PC-3 (cell line): ENCODE measurements around a stretch of chr2.

DNA sequence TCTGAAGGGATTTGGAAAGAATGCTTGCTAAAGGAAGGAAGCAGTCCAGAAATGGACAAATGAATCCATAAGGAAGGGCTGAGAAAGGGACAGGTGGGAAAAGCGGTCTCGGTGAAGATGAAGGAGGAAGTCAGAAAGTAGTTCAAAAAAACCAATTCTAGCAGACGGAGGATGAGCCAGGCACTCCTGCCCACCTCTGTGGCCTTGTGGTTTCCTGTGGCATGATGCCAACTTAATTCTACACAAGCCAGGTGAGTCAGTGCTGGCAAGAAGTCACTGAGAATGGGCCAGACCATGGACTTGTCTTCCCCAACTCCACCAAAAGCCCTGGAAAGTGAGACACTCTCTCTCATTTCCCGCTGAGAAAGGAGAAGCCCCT, 15.5 kb upstream of the XDH start:
- RAMPAGE, long total RNA: no peak

DNA sequence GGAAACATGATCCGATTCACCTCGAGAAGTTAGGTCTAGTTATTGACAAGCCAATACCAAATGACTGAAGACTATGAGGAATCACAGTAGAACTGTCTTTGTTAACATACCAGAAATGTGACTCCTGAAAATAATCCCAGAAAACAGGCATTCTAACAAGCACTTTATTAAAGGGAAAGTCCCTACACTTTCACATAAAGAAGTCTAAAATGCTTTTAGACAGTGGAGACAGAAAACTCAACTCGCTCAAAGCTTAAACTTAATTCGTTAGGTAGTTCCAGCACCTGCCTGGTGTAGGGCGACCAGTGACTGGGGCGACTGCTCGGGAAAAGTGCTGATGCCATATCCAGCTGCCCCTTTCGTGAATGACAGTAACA, 1.9 kb downstream of the MEMO1 start:
- RAMPAGE, long total RNA: no peak

DNA sequence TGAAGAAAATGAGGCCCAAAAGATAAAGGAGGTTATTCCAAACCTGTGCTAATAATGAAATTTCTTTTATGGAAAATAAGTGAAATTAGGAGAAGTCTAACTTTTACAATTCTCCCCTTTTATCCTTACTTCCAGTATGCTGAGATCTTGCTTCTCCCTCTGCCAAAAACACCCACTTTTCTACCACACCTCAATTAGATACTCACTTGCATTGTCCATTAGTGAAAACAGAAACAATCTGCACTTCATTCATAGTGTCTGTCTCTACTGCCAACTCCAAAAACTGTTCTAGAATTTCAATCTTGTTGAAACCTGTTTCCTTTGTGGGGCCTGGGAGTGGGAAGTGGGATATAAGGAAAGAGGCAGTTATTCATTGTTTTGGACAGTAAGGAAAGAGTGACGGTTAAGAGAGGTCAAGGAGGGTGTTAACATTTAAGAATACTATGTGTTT, 2.2 kb downstream of the SPAST start:
- RAMPAGE, long total RNA: no peak

DNA sequence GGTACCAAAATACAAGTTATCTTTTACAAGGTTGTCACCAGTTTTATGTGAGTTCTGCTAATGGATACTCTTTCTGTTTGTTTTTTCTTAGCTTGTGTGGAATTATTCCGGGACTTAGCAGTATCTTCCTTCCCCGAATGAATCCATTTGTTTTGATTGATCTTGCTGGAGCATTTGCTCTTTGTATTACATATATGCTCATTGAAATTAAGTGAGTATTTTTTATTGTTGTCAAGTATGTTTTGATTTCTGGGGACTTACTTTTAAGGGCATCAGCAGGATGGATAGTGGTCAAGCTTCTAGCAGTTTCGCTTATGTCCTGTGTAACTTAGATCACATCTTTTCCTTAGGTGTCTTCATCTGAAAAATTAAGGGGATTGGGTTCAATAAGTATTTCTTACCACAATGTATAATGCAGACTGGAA, 32.0 kb downstream of the SLC30A6 start:
- RAMPAGE, long total RNA: no peak

GRCh38 chr2:32391827-32392329, 35.1 kb downstream of the BIRC6 start:
- RAMPAGE, long total RNA: no peak

- RAMPAGE, long total RNA: no peak
These were observed 40.4 kb downstream of the BIRC6 start for GRCh38 chr2:32397333-32397549.

GRCh38 chr2:32926736-32927366, 19.9 kb upstream of the LTBP1 start:
- RAMPAGE, long total RNA: no peak

DNA sequence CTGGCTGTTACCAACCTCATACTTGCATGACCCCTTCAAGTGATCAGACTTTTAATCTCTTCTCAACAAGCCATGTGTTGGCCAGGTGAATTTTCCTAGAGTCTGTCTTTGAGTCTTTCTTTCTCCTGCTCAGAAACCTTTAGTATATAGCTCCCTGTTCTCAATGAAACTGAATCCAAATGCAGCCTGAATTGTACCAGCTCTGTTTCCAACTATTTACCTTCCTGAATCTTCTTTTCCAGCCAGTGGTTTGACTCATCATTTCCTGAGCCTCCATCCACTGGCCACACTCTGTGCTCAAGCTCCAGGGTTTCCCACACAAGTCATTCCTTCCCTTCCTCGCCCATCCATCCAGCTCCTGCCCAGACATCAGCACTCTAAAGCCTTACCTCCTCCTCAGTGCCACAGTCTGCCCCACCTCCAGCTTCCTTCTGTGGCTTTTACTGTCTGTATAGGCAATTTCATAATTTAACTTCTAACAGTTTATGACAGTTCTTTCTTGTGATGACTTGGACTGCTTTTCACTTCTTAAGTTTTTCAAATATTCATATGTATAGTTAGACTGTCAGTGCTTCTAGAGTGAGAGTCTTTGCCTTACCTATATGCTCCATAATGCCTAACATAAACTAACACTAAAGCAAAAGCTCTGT, 233.6 kb upstream of the RASGRP3 start:
- RAMPAGE, long total RNA: no peak

- RAMPAGE, long total RNA: no peak
These were observed 137.9 kb upstream of the RASGRP3 start for GRCh38 chr2:33338514-33338890.

GRCh38 chr2:33342671-33343153, 133.7 kb upstream of the RASGRP3 start:
- RAMPAGE, long total RNA: no peak

DNA sequence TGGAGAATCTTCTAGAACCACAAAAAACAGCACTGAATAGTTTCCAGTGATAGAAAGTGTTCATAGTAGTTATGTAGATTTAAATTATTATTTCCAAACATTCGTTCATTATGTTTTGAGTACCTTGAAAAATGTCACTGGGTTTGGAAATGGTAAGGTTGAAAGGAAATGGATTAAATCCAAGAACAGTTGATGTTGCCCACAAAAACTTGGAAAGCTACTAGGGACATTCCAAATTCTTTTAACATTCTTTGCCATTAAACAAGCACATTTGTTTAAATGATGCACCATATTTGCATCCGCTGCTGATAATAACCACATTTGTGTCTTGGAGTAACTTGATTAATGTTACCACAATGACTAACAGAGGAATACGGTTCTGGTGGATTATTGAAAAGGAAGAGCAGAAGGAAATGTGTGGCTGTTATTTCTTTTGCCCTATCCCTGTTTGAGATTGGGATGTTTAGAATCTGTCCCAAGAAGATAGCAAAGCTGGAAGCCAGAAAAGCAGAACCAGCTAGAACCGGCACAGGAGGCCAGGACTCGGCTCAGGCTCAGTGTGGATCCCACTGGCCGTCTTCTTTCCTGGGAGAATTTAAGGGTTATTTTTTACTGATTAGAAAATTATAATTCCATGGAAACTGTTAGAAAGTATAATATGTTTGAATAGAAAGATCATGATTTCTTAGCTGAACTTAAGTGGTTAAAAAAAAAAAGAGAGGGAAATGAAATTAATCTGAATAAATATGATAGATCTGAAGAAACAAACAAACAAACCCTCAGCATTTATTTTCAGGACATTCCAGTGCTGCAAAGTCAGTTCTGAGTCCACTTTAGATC, 39.1 kb upstream of the RASGRP3 start:
- RAMPAGE, long total RNA: no peak

GRCh38 chr2:33442645-33443117, 33.8 kb upstream of the RASGRP3 start:
- RAMPAGE, long total RNA: no peak

DNA sequence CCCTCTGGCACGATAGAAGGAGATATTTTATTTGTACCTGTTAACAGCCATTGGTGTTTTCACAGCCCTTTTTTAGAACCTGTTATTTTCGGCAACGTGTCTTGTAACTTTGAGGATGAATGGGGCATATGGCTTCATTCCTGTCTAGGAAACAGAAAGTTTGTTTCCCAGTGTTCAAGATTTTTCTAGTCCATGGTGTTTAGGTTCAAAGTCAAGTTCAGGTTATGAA, 300 bp downstream of the RASGRP3 start:
- RAMPAGE, long total RNA: no peak

GRCh38 chr2:33477283-33478095, 1.0 kb downstream of the RASGRP3 start:
- RAMPAGE, long total RNA: no peak

GRCh38 chr2:33482429-33482868, 6.0 kb downstream of the RASGRP3 start:
- RAMPAGE, long total RNA: no peak

DNA sequence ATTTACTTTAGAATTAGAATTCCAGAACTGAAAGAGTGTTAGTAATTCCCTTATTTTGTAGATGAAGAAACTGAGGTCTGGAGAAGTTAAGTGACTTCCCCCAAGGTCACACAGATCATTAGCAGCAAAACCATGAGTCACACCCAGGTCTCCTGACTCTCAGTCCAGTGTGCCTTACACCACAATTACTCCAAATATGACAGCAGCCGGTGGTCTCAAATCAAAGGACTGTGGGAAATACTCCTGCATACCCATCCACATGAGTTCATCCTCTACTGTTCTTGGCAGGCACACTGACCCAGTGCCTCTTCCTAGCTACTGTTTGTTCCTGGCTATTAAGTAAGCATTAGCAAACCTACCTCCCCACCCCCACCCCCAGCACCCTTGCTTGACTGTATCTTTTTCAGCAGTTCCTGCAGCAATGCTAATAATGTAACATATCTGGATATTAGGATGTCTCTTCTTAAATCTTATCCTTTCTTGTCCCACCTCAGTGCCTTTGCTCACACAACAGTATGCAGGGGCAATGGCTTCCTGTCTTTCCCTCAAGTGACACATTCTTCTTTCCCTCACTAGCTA, 46.3 kb downstream of the FAM98A start:
- RAMPAGE, long total RNA: no peak

- RAMPAGE, long total RNA: no peak
These were observed 43.9 kb downstream of the FAM98A start for GRCh38 chr2:33555028-33555802.

DNA sequence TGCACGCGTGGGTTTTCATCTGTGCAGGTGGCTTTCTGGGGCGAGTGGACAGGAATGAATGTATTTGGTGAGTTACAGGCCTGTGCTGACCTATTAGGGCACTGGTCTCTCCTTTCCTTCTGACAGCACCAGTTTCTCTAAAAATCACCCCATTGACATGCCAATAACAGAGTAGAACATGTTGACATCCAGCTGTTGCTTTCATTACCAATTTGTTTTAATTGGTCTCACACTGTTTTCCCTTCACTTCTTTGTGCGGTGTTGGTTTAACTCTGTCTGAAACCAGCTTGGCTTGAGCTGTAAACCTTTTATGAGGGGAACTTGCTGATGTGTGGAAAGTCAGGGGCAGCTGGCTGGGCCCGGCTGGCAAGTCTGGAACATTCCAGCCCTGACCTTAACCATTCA, 643.2 kb upstream of the FAM98A start:
- RAMPAGE, long total RNA: no peak

DNA sequence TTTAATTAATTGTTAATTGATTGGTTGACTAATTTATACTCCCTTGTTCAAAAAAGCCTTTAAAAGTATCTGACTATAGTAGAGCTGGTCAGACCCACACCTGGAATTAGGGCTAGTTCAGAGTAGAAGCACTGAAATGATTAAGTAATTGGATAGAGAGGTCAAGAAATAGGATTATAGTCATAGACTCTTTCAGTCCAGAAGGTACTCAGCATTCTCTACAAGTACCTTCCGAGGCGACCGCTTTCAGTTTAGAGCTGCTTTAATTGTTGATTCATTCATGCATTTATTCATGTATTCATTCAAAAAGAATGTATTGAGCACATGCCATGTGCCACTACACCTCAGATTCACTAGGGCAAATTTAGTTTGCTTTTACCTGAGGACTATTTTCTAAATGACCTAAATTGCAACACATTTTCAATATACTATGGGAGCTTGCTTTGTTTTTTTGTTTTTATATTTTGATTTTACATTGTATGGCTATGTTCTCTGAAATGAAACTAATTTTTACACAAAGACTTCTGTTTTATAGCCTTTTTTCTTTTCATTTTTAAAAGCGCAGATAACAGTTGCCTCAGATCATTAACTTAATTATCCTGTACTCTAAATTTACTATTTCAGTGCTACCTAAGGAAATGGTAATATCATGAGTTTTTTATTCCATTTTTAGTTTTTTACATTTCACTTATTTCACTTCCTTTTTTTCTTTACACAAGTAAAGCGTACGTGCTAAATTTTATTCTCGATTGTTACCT, 48.8 kb downstream of the CRIM1 start:
- RAMPAGE, long total RNA: no peak

GRCh38 chr2:36455184-36456166, 99.9 kb downstream of the CRIM1 start:
- RAMPAGE, long total RNA: no peak